Ileum (tissue), 1 donor: ENCODE measurements around the gene DMPK.

- PRO-cap: no peak
Observed at GRCh38 chr19:45468103-45468753, 432 bp downstream of the FOSB start.

GRCh38 chr19:45471917-45472249 is 4.1 kb downstream of the FOSB start:
- PRO-cap: no peak

- PRO-cap: bidirectional peak, plus-strand start at chr19:45478673, minus-strand start at chr19:45478687
Observed at GRCh38 chr19:45478356-45479430, 10.9 kb downstream of the FOSB start.

DNA sequence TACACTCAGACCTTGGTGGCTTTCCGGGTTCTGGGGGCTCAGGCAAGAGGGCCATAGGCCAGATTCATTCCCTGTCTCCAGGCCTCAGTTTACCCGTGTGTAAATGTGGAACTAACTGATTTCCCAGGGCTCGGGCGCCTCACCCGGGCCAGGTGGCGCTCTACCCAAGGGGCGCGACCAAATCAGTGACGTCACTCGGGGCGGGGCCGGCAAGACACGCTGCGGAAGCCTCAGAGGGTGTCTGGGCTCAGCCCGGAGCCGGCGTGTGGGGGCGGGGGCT is 953 bp upstream of the VASP start:
- PRO-cap: bidirectional peak, plus-strand start at position 233 of the sequence, minus-strand start at position 162 of the sequence

- PRO-cap: no peak
Observed at GRCh38 chr19:45563952-45564666, 20.5 kb downstream of the OPA3 start.

DNA sequence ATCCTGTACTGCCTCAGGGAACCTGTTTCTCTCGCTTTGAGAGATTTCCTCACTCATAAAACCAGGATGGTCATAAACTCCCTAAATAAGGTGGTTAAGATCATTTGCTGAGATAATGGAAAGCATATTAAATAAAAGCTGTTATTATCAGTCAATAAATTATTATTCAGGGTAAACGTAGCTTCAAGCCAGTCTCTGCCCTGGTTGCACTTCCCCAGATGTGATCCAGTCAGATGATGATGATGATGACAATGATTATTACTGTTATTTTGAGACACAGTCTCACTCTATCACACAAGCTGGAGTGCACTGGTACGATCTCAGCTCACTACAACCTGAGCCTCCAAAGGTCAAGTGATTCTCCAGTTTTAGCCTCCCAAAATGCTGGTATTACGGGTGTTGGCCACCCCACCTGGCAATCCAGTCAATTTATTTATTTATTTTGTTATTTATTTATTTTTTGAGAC is 16.8 kb downstream of the OPA3 start:
- PRO-cap: no peak

- PRO-cap: no peak
Observed at GRCh38 chr19:45590755-45591337, 6.2 kb upstream of the OPA3 start.

- PRO-cap: no peak
Observed at GRCh38 chr19:45657743-45658234, 10.2 kb upstream of the GIPR start.

- PRO-cap: no peak
Observed at GRCh38 chr19:45668545-45668798, 451 bp downstream of the GIPR start.

GRCh38 chr19:45729760-45730267 is 882 bp downstream of the FBXO46 start:
- PRO-cap: unidirectional peak, plus-strand start at chr19:45729935

DNA sequence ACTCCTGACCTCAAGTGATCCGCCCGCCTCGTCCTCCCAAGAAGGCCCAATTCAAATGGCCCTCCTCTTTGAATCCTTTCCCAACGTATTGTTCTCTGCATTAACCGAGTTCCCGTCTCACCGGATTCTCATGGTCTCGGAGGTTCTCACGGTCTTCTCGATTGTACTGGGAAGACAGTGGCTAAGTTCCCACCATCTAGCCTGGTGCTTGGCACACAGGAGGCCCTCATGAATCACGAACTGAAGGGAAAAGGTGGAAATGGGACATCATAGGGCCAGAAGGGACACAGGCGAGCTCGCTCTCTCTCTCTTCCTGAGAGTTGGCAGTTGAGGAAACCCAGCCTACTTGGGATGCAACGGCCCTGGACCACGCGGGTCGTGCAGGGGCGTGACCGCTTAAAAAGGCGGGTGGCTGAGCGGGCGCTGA is 412 bp upstream of the MEIOSIN start:
- PRO-cap: no peak

GRCh38 chr19:45769523-45770141 is 580 bp upstream of the SIX5 start:
- PRO-cap: bidirectional peak, plus-strand start at chr19:45769712, minus-strand start at chr19:45769250

GRCh38 chr19:45771430-45772092 is 2.5 kb upstream of the SIX5 start:
- PRO-cap: no peak

DNA sequence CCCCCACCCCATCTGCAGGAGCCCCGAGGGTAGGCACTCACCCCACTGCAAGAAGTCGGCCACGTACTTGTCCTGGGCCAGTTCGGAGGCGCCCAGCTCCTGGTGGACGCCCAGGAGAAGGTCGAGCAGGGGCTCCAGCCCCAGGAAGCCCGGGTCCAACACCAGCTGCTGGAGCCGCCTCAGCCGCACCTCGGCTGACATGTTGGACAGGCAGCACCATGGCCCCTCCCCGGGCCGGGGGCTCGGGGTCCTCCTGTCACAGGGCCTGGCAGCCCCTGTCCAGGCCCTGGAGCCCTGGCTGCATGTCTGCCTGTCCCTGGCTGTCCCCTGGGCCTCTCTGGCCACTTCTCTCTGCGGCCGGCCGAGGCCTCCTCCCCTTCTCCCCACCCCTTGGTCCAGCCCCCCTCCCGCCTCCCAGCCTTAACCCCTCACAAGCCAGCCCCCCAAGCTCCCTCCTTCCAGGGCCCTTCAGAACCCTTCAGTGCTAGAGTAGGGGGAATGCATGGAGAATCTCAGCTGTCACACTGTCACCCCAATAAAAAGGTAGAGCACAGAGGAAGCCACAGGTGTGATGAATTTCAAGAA is at the start of gene DMPK:
TSS of gene DMPK (minus strand) at position 339 of the 585 bp plus-strand sequence.
- PRO-cap: unidirectional peak, minus-strand start at position 339 of the sequence

- PRO-cap: no peak
Observed at GRCh38 chr19:45822884-45823566, 7.9 kb upstream of the RSPH6A start.

DNA sequence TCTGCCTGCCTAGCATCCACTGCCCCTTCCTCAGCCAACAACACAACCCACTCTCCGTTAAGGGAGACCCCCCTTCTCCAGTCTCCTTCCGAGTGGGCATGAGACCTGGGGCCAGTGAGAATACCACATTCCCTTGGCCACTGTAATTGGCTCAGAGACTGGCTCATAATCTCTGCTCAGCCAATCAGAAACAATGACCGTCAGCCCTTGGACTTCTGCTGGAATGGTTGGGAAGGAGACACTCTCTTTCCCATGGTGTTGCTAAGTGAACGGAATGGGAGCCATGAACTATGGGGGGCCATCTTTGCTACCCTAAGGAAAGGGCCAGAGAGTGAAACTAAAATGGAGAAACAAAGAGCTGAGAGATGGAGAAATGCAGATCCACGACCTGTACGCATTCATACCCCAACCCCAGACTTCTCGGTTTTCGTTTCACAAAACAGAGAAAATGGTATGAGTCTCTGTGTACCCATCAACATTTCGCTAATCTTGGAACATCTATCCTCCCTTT is 20.0 kb downstream of the SYMPK start:
- PRO-cap: no peak

GRCh38 chr19:45884464-45885562 is 1.1 kb downstream of the IRF2BP1 start:
- PRO-cap: bidirectional peak, plus-strand start at chr19:45885744, minus-strand start at chr19:45885468

DNA sequence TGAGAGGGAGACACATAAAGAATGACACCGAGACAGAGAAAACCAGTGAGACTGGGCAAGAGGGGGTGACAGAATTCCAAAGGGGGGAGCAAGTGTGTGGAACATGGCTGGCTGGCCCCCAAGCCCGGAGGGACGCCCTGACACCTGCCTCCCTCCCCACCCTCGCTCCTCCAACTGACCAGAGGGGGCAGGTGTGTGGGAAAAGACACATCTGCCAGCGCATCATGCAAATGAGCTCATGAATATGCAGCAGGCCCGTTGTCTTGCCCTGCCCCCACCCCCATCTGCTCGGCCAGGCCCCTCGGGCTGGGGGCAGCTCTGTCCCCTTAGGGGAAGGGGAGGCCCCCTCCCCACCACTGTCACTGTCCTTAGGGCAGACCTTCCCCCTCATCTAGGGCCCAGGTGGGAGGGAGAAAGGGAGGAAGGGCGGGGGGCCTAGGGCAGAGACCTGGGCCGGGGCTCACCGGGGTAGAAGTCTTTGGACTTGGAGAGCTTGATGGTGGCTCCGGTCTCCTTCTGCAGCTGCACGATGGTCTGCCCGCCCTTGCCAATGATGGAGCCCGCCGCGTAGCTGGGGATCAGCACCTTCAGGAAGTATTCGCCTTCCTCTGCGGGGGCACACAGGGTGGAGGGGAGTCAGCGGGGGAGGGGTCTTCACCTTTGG is 13.0 kb downstream of the NOVA2 start:
- PRO-cap: no peak

- PRO-cap: no peak
Observed at GRCh38 chr19:46020578-46021420, 2.1 kb downstream of the PGLYRP1 start.

DNA sequence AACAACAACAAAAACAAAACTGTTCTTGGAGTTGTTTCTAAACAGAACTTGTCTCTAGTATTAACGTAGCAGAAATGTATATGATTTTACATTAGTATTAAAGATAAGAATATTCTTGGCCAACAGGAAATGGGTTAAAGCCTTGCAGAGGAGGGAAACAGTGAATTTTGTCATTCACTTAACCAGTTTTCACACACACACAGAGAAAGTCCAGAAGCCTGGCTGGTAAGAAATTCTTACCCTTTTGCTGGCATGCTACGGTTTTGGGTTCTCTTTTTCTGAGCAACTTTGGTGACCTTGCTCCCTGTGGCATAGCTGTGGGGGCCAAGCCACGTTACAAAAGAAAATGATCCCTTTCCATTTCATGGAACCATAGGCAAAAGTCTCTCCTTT is 7.5 kb upstream of the IGFL3 start:
- PRO-cap: no peak